Left common carotid artery plus branches (tissue), 1 donor: ENCODE measurements around the genes SEPSECS, SMIM20 and CCKAR.

GRCh38 chr4:17580942-17581828 is 4.2 kb downstream of the LAP3 start:
- PRO-cap, result no peak

DNA sequence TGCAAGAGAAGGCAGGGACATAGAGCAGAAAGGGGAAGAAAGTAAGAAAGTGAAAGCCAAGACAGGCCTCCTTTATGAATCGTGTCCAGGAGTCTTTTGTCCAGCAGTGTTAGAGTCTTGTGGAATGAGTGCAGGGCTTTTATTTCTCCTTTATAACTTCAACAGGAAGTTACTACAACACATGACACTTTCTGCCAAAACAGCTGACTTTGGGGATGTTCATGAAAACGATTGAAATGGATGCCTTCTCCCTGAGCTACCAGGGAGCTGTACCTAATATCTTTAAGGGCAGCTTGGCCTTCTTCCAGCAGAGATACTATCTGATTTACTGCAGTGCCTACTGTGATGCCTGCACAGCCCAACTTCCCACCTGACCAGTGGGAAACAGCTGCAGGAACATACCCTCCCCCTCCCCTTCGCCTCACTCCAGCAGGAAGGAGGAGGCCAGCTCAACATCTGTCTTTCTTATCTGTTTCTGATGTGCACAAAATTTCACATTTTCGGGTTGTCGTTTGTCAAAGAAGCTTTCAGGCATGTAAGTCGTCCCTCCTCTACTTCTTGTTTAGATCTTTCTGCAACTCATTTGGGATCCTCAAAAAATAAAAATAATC is 557.6 kb upstream of the SLIT2 start:
- PRO-cap, result no peak

DNA sequence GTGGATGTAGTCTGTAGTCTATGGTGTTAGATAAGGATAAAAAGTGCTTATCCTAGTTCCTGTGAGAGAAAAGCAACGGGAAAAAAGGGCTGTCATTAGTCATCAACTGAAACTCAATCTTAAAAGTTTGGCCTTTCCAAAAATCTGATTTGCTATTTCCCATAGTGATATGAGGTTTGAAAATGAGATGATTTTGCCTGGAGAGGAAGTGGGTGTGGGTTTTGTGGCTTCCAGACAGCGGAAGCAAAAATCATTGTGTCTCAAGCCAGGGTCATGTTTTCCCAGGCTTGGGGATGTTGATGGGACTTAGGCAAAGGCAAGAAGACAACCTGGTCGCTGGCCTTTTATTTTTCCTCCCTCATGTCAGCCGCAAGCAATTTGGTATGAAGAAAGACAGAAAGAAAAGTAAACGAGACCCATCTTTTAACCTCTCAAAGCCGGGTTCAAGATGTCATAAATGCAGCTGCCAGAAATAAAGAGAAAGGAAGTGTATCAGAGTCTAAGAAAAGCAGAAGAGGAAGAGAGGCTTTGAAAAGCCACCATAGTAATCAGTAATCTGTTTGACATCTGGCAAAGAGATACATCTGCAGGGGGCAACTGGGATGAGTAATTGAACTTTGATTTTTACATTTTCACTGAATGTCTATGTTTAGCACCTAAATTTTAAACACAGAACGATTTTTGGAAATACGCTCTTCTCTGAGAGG is 521.7 kb upstream of the SLIT2 start:
- PRO-cap, result no peak

GRCh38 chr4:20488563-20489172 is 211.6 kb upstream of the PACRGL start:
- PRO-cap, result no peak

DNA sequence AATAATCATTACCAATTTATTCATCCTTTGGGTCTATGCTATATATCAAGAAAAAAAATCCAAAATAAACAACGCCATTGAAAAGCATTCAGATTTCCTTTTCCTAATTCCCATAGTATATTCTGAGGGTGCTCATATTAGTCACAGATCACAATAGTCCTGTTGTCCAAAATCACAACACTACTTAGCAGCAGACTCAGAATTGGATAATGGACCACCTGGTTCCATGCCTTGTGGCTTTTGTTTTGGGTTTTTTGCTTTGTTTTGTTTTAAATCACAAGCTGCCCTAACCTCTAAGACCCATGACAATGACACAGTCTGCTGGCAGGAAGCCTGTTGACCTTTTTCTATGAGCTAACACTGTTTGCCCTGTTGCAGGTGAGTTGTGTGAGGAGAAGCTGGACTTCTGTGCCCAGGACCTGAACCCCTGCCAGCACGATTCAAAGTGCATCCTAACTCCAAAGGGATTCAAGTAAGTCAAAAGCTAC is 110.9 kb upstream of the PACRGL start:
- PRO-cap, result no peak

GRCh38 chr4:20619722-20620656 is 80.3 kb upstream of the PACRGL start:
- PRO-cap, result no peak

- PRO-cap, result no peak
Measured at GRCh38 chr4:20625493-20625853, 74.8 kb upstream of the PACRGL start.

DNA sequence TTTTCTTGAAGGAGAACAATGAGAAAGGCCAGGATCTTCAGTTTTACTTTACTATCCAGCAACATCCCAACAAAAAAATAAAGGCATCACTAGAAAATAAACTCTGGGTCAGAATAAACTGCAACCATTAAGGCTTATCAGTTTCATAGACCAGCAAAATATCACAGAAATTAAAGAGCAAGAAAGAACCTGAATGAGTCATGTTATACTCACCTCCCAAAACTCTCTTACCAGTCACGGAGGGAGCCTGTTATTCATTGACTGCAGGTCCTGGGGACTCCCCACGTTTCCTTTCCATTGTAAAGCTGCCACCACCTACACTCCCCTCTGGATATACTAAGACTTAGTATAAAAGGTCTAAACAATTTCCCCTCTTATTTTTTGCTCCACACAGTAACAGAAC is 14.5 kb downstream of the ADGRA3 start:
- PRO-cap, result no peak

DNA sequence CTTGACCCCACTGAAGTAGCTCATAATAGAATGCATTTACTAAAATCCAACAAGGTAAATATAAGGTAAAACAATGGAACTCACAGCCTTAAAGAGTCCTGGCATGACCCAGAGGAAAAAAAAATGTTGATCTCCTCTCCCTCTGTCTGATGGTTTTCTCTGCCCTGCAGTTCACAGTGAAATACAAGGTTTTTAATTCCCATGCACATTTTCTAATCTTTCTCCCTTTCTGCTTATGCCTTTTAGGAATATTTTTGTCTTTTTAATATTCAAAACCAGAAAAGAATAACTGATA is 284.4 kb upstream of the ADGRA3 start:
- PRO-cap, result no peak

GRCh38 chr4:23795340-23796081 is 94.3 kb downstream of the PPARGC1A start:
- PRO-cap, result no peak

GRCh38 chr4:23812624-23813366 is 77.1 kb downstream of the PPARGC1A start:
- PRO-cap, result no peak

DNA sequence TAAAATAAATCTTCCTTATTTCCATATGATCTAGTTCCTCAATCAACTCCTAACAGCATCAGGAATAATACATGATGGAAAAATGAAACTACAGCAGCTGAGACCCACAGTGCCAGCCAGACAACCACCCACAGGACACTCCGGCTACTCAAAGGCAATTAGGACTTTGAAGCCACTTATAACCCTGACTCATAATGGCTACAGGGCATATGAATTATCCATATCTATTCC is 1.6 kb downstream of the PPARGC1A start:
- PRO-cap, result no peak

DNA sequence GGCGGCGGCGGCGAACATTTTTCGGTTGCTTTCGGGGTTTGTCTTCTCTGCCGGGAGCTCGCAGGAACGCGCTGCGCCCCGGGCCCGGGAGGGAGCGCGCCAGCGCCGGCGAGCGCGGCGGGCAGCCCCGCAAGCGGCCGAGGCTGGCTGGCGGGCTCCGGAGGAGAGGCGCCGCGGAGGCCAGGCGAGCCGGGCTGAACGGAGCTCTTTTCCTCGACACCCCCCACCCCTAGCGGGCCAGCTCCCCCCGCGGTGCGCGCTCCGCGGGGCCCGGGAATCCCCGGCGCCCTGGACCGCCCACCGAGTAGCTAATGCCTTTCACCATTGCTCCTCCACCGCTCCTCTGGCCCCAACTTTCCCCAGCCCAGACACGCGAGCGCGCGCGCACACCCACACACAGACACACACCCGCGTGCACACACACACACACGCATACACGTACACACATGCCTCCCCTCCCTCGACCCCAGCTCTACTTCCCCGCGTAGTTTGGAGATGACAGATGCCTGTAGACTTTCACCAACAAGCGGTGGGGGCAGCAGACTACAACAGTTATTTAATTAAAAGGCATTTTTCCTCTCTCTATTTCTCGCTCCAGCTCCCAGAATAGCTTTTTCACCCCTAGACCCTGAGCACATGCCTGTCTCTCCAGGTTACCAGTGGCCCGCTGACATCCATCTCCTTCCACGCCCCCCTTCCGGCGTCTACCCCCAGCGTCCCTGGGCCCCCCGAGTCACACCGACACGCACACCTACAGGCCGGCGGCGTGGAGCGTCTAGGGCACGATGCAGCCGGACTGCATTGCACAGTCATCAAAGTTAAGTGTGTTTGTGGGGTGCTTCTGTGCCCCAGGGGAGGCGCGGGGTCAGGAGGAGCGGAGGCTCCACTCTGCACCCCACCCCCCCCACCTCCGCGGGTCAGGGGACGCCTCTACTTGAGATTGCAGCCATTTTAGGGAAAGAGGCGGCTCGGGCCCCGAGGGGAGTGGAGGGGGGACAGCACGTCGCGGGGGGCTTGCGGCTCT is 113.1 kb downstream of the DHX15 start:
- PRO-cap, result no peak

GRCh38 chr4:24753309-24753583 is 42.1 kb upstream of the SOD3 start:
- PRO-cap, result no peak

DNA sequence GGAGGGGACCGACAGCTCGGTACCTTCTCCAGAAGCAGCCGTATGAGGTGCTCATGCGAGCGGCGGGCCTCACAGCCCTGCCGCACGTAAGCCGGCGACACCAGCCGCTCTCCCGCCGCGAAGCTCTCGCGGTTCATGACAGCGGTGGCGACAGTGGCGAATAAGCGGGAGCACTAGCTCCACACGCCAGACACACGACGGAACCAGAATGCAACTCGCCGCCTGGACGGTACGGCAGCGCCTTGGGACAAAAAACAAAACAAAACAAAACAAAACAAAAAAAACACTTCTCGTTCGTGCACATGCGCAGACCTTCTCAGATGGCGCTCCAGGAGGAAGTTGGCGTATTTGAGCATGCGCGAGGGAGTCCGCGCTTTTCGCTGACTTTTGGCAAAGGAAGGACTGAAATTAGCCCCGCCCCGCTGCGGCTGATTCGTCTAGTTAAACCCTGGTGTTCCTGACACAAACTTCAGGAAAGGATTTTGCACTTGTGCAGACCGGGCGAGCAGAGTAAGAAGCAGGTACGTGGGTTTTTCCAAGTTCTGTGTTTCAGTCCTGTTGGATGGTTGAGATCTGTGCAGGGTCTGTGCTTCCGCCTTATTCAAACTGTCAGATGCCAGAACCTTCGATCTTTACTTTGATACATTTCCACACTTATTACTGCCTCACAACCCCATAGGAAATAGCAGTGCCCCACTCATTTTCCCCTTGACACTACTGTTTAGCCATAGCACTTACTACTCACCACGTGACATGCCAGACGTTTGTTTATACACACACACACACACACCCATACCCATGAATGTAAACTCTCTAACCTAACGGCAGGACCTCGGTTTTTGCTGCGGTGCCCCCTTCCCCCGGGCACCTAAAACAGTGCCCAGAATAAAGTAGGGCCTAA is at the start of gene SEPSECS:
TSS of gene SEPSECS (minus strand) at position 217 of the 901 bp plus-strand sequence.
- PRO-cap, result bidirectional peak, plus-strand start at position 472 of the sequence, minus-strand start at position 162 of the sequence

- PRO-cap, result no peak
Measured at GRCh38 chr4:25406165-25406674, 29.2 kb downstream of the ANAPC4 start.

- PRO-cap, result no peak
Measured at GRCh38 chr4:25653899-25654986, 1.4 kb upstream of the SLC34A2 start.

DNA sequence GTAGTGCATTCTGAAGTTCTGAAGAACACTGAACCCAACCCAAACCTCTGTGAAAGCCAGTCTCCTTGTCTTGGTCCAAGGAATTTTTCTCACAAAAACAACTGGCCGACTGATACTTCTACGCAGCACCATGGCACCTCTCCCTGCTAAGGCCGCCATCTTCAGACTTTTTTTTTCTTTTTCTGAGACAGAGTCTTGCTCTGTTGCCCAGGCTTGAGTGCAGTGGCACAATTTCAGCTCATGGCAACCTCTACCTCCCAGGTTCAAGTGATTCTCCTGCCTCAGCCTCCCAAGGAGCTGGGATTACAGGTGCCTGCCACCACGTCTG is 30.6 kb downstream of the SLC34A2 start:
- PRO-cap, result no peak

DNA sequence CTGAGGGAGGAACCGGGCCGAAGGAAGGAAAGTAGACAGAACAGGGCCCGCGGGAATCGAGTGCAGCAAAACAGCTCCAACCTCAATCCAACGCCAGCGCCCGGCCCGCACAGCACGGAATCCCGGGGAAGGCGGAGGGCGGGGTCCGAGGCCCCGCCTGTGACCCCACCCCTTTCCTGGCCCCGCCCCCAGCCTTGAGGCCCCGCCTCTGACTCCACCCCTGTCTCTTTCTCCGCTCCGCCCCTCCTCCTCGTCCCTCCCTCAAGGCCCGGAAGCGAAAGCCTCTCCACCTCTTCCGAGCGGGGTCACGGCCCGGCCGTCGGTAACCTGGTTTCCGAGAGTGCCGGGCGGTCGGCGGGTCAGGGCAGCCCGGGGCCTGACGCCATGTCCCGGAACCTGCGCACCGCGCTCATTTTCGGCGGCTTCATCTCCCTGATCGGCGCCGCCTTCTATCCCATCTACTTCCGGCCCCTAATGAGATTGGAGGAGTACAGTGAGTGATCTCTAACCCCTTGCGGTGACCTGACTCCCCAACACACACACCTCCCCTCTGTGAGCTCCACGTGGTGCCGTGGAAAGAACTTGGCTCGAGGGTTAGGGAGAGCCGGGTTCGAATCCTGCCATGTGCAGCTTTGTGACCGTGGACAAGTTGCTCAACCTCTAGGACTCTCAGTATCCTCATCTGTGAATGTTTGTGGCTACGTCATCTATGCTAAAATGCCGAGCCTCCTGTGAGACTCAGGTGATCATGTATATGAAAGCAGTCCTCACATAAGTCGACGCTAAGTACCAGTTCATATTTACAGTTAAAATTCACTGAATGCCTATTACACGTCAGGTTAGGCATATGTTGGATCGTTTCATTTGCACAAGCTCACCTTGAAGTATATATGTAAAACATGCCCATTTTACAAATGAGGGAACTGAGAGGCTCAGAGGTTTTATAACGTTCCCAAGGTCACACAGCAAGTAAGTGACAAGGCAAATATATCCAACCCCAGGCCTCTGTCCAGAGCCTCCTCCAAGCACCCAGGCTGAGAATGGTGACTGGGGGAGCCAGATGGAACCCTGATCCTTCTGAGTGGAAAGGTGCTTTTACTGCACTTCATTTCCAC is at the start of gene SMIM20:
TSS of gene SMIM20 (plus strand) at position 291 of the 1,115 bp plus-strand sequence.
- PRO-cap, result bidirectional peak, plus-strand start at position 337 of the sequence, minus-strand start at position 96 of the sequence

DNA sequence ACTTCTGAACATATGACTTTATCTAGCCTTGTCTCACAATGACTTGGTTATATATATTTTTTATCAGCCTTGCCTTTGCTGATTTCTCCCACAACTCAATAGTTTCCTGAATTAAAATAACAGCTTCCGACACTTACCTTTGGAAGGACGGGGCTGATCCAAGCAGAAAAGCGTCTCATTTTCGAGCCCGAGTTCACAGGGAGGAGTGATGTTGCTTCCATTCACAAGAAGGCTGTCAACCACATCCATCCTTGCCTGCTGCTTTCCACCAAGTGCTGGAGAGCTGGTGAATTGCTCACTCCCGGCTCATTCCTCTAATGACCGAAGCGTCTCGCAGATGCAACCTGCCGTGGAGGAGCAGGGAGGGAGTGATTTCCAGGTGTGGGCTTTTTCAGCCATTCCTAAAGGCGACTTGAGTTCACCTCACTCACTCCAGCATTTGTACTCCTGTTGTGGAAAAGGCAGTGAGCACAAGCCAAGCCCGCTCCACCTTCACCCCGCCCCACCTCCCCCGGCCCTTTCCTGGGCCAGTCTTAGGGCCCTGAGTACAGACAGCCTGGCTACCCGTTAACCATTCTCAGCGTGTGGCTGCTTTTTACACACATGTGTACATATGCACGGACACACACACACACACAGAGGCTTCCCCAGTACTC is at the start of gene CCKAR:
TSS of gene CCKAR (minus strand) at position 466 of the 656 bp plus-strand sequence.
- PRO-cap, result no peak